AG04449 (cell line): Measurements from ENCODE around the genes DPYSL3 and ADRB2.

- RRBS, result no CpG with 5 or more reads among the region's 2 CpGs
These were observed 286.1 kb downstream of the PRELID2 start for GRCh38 chr5:145548958-145549511.

- RRBS, result no CpG with 5 or more reads among the region's 2 CpGs
These were observed 19.9 kb downstream of the RBM27 start for GRCh38 chr5:146223239-146223725.

GRCh38 chr5:147233966-147234356, 865 bp upstream of the STK32A start:
- RRBS, result no CpG with 5 or more reads among the region's 10 CpGs

DNA sequence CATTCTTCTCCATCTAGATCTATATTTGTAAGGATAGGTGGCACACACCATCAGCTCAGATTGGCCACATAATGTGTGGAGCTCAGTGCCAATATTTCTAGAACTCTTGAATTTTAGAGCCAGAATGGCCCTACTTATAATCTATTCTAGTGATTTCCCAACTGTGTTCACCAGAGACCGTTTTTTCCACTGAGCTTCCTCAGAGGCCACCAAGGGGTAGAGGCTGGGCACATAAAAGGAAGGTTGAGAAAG, 27.5 kb downstream of the DPYSL3 start:
- RRBS, result no CpG with 5 or more reads among the region's 1 CpG

DNA sequence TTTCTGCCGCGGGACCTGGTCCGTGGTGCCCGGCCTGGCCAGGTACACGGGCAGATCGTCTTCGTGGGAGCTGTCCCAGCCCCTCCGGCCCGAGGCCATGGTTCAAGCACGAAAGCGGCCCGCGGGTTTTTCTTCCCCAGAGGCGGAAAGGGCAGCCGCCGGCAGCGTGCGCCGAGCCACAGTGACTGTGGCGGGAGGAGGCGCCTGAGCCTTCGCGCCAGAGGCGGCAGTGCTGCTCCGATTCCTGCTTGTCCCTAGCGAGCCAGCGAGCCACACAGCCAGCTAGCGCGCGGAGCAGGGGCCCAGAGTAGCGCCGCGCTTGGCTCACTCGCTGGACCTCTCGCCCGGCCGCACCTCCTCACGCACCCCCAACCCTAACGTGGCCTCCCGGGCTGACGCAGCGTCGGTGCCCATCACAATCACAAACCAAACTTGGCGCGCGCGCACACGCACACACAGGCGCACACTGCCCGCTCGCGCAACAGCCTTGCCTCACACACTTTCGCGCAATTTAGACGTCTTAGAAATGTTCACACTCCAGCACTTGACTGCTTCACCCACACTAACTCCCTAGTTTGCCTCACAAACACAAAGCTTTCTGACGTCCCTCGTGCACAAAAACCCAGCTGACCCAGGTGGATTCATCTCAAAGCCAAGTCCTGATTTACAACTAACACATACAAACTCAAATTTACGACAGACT, at the start of gene DPYSL3:
DPYSL3 (minus strand) TSS at position 309 of the 703 bp plus-strand sequence.
- RRBS, result 2% methylated on average over 16 of the region's 58 CpGs

DNA sequence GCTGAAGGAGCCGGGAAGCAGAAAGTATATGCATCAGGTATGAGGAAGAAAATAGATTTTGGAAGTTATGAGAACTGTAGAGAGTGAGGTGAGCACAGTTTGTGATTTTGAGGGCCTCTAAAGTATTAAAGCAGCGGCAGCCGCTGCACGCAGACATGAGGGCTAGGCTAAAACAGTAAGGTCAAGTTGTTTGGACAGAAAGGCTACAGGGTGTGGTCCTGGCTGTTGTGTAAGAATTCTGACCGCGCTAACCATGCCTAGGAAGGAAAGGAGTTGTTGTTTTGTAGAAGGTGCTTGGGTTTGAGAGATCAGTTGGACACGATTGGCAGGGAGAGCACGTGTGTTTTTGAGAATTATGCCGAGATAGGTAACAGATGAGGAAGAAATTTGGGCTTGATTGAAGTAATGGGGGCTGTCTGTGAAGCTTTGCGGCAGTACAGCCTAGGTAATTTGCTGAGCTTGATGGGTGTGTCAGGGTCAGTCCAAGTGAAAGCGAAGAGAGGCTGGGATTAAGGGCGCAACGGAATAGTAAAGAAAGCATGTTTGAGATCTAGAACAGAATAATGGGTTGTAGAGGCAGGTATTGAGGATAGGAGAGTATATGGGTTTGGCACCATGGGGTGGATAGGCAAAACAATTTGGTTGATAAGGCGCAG, 7.5 kb upstream of the SCGB3A2 start:
- RRBS, result no CpG with 5 or more reads among the region's 14 CpGs

DNA sequence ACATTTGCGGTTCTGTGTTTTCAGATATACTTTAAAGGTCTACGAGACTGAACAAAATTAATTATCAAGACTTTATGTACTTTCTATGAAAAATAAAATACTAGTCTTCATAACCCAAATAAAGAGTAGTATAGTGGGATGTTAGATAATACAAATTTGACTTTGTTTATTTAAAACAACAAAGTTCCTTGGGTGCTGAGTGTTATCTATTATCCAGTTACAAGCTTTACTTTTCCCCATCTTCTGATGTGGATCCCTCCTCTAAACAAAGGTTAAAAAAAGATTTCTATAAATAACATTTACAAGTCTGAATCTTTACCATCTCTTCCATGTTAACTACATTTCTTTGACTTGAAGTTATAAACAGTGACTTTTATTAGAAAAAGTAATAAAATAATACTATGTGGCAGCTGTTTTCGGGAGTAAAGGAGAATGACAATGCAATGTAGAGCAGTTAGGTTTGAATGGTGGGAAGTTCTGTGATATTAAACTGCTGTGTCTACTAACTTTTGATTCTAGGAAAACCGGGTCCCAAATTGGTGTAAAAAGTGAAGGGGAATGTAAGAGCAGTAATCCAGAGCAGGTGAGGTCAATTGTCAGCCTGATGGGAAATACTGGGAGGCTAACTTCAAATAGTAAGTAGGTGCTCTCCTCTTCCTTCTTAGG, 24.4 kb downstream of the SPINK5 start:
- RRBS, result no CpG with 5 or more reads among the region's 4 CpGs

- RRBS, result no CpG with 5 or more reads among the region's 2 CpGs
These were observed 25.5 kb downstream of the SPINK5 start for GRCh38 chr5:148089344-148089663.

DNA sequence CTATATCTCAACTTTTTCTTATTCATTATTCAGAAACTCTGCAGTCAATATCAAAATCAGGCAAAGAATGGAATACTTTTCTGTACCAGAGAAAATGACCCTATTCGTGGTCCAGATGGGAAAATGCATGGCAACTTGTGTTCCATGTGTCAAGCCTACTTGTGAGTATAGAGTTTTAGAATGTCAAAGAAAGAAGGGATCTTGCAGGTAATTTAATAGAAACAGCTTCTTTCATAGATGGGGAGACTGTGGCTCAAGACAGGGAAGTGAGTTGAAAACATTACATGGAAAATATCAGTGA, 34.0 kb downstream of the SPINK5 start:
- RRBS, result no CpG with 5 or more reads among the region's 1 CpG

GRCh38 chr5:148825966-148826887, at the start of gene ADRB2:
TSS of gene ADRB2 (plus strand) at chr5:148826611.
- RRBS, result 4% methylated on average over 16 of the region's 61 CpGs

DNA sequence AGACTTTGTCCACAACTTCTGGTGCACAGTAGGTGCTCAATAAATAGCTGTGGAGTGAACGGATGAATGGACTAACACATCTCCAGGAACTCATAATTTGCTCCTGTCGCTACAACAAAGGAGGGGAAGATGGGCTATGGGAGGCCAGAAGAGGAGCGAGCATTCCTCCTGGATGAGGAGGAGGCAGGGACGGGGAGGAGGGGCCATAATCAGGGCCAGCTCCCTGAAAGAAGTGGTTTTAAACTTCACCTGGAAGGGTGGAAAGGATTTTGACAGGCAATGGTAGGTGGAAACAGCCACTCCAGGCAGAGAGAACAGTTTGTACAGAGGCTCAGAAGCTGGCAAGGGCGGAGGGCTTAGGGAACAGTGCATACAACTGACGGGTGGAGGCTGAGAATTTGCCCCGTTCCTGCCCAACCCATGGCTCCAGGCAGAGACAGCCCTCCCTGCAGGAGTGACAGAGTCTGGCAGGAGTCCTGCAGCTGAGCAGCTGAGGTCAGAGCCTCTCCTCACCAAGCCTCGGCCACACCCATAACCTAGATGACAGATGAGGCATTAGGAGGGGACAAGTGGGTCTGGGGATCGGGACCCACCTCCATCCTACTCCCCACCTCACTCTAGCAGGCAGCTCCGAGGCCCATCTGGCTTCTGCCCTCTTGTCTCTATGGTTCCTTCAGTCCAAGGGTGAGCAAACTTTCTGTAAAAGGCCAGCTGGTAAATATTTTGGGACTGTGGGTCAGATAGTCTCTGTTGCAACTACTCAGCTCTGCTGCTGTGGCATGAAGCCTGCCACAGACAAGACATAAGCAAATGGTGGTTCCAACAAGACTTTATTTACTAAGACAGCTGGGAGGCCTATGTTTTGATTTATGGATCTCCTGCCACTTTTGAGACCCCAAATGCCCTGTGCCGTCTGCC, 83.8 kb downstream of the SH3TC2 start:
- RRBS, result no CpG with 5 or more reads among the region's 11 CpGs

- RRBS, result no CpG with 5 or more reads among the region's 1 CpG
These were observed 38.5 kb downstream of the SH3TC2 start for GRCh38 chr5:149024415-149024689.

DNA sequence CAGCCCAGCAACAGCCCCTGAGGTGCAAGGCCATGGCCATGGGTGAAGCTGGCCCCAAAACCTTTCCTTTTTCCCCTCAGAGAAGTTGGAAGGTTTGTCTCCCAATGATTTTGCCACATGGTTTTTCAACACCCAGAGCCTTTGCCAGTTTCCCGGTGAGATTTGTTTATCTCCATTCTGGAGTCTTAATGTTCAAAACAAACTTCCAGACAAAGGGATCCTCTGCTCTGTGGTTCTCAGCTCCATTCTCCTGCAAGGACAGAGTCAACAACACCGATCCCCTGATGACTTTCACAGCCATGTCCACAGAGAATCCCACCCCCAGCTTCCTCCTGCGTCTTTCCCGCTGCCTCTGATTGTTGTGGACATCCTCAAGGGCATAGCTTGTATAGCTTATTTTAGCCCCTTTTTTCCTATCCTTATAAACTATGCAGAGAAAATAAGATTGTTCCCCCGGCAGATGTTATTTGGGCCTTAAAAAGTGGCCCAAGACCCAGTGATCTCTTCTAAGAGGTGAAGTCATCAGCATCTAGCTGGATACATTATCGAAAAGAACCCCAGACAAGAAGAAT, 3.1 kb upstream of the ABLIM3 start:
- RRBS, result no CpG with 5 or more reads among the region's 6 CpGs

GRCh38 chr5:149141998-149142707, 860 bp downstream of the ABLIM3 start:
- RRBS, result no CpG with 5 or more reads among the region's 19 CpGs

DNA sequence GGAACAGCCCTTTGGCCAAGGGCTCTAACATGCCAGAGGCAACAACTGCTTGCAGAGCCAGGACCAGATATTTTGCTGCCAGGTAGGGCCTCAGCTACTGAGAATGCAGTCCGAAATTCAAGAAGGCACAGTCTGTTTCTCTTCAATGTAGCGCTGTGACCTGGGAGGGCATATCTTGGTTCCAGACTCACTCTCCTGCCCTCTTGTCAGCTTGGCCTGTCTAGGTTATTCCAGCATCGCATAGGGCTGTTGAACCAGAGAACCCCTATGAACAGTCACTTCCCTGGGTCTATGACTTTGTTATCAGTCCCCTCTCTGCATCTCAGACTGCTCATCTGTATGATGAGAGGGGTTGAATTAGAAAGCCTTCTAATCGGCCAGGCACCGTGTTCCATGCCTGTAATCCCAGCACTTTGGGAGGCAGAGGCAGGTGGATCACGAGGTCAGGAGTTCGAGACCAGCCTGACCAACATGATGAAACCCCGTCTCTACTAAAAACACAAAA, 1.5 kb downstream of the ABLIM3 start:
- RRBS, result no CpG with 5 or more reads among the region's 8 CpGs

DNA sequence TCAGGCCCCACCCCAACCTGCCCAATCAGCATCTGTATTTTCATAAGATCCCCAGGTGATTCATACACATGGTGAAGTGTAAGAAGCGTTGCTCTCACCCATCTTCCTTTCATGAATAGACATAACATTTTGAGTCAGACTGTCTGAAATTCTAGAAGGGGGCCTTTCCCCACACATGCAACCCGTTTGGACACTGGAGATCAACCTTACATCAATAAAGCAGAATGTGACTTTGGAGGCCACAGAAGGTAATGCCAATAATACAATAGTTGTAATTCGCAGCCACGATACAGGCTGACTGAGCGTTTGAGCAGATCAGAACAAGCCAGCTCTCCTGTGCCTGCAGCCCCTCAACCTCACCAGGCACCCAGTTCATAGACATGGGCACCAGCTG, 9.2 kb upstream of the AFAP1L1 start:
- RRBS, result no CpG with 5 or more reads among the region's 5 CpGs

GRCh38 chr5:149299481-149299962, 27.9 kb downstream of the AFAP1L1 start:
- RRBS, result 84% methylated on average over 2 of the region's 12 CpGs

DNA sequence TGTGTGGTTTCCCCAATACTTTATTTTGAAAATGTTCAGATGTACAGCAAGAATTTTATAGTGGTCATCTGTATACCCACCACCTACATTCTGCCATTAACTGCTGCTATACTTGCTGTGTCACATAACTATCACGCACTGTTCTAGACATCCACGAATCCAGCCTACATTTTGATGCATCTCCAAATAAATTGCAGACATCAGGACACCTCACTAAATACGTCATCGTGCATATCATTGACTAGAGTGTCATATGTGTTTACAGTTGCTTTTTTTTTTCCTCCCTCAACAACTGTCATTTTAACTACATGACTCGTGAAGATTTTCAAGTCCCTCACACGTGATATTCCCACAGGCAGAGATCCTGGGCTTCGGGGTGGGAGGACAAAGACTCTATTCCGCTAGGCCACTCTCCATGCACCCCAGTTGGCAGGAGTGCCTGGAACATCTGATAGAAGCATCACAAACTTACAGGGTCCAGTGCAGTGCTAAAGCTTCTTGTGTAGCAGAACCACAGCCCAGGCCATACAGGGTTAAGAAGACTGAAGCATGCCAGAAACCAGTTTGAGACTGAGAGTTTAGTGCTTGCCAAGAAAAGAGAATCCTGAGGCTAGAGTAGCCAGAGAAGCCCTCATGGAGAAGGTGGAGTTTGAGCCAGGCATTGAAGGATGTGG, 1.1 kb downstream of the PCYOX1L start:
- RRBS, result no CpG with 5 or more reads among the region's 8 CpGs

- RRBS, result no CpG with 5 or more reads among the region's 2 CpGs
These were observed 11.0 kb upstream of the IL17B start for GRCh38 chr5:149390132-149390363.

GRCh38 chr5:149414133-149415078, 35.3 kb upstream of the IL17B start:
- RRBS, result no CpG with 5 or more reads among the region's 10 CpGs